Pericardium fibroblast (primary cell): ENCODE measurements around a stretch of chr3.

- RAMPAGE, long total RNA: no peak
Observed at GRCh38 chr3:9230480-9231165, 18.8 kb downstream of the SRGAP3 start.

- RAMPAGE, long total RNA: no peak
Observed at GRCh38 chr3:9726951-9727587, 4.5 kb upstream of the BRPF1 start.

- RAMPAGE, long total RNA: no peak
Observed at GRCh38 chr3:9766941-9767400, 2.8 kb downstream of the CAMK1 start.

- RAMPAGE, long total RNA: no peak
Observed at GRCh38 chr3:9783954-9784501, 8.2 kb downstream of the TADA3 start.

DNA sequence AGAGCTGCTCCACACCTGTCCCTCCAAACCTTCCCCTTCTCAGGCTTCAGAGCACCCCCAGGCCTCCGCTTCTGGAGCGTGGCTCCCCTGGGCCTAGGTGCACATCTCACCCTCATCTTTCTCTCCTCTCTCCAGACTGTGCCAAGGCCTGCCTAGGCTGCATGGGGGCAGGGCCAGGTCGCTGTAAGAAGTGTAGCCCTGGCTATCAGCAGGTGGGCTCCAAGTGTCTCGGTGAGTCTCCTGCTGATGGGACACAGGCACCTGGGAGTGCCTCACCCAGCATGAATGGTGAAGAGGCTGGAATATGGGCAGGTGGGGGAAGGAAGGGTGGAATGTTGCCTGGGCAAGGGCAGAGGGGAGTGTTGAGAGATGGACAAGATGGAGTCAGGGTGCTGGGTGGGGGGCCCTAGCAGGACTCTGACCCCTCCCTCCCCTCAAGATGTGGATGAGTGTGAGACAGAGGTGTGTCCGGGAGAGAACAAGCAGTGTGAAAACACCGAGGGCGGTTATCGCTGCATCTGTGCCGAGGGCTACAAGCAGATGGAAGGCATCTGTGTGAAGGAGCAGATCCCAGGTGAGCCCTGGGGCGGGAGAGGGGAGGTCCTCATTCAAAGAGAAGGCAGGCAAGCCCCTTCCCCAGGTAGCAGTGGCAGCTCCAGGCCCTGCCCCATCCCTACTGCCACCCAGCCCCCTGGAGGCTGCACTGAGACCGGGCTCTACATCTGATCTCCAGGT is 9.1 kb downstream of the PRRT3 start:
- RAMPAGE, long total RNA: no peak

- RAMPAGE, long total RNA: no peak
Observed at GRCh38 chr3:10006580-10006992, 19.7 kb upstream of the FANCD2 start.

GRCh38 chr3:10022482-10023096 is 3.6 kb upstream of the FANCD2 start:
- RAMPAGE, long total RNA: no peak

DNA sequence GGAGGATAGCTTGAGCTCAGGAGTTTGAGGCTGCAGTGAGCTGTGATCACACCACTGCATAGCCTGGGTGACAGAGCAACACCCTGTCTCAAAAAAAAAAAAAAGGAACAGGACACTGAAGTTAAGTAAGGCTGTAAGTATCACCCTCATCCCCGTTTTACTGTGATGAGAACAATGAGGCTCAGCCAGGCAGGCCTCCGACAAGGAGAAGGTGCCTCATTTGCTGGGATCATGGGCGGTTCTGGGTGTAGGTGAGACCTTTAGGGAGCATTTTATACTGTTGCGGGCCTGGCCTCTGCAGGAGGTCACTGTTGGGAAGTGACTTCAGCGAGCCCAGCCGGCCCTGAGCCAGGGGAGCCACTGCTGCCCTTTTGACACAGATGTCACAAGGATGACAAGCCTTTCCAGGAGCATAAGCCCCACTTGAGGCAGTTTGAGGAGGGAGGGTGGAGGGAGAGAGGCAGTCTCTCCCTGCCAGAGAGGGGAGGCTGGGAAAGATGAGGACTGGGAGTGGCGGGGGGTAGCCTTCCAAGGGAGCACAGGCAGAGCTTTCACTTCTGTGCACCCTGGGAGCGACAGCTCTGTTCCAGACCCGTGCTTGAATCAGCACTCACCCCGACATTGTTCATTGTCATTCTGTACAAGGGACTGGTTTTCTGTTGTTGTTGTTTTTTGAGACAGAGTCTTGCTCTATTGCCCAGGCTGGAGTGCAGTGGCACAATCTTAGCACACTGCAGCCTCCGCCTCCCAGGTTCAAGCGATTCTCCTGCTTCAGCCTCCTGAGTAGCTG is 30.9 kb downstream of the IRAK2 start:
- RAMPAGE, long total RNA: no peak

GRCh38 chr3:10212349-10212796 is 35.9 kb upstream of the TATDN2 start:
- RAMPAGE, long total RNA: no peak

DNA sequence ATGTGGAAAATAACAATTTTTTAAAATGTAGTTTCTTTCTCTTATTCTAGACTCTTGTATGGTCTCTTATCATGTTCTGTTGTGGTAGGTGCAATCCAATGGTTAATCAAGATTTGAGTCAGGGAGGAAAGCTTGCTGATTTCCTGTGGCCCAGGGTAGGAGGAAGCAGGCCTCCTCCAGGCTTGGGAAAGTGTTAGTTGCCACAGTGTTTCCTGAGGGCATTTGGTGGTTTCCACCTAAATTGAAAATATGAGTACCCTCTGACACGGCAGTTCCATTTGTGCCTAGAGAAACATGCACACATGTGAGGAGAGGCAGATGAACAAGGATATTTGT is 19.7 kb upstream of the TATDN2 start:
- RAMPAGE, long total RNA: no peak

DNA sequence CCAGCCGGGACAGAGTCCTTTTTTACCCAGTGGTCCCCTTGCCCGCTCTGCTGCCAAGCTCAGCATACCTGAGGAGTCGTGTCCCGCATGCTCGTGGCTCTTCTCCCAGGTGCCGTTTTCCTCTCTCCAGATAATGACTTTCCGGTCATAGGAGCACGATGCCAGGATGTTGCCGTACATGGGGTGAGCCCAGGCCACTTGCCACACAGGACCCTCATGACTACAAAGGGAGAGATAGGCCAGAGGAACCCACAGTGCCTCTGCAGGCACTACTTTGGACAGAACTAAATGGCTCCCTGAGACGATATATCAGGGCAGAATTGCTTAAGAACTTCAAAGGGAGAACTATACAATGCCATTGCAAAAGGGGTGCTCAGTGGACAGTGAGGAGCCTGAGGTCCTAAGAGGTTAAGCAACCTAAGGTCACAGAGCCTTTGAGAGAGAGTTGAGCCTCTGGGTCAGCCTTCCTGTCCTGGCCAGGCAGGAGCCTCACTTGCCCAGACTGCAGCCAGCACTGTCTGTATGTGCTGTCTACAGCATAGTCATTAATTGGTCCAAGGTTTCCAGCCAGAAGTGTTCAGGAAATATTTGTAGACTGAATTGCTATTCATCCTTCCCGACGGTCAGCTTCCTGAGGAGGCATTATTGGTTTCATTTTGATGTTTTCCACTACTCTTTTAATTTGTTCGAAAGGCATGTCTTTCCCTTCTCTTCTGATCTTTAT is 8.2 kb downstream of the SEC13 start:
- RAMPAGE, long total RNA: no peak

DNA sequence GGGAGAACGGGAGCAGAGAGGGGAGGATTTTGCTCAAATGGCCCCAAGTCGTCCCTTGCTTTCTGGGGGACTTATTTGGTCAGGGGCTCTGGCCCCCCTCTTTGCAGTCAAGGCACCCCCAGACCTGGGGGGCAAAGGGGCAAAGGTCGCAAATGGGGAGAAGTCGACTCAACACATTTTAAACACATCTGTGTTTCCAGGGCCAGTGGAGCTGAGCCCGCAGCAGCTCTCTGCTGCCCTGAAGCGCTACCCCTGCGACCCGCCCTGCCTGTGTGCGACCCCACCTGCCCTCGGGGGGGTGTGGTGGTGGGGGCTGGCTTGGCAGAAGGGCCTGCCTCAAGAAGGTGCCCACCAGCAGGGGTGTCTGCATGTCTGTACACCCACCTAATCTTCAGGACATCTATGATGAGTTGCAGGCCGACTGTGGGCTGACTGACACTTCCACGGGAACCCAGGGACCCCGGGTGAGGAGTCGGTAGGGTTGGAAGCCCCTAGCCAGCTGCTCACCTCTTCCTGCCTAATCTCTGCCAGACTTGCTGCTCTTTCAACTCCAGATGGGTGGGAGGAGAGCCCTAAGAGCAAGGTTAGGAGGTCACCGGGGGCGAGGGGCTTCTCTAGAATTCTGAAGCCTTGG is 721 bp upstream of the ATP2B2 start:
- RAMPAGE, long total RNA: no peak

GRCh38 chr3:10764077-10764912 is 51.7 kb upstream of the SLC6A11 start:
- RAMPAGE, long total RNA: no peak

DNA sequence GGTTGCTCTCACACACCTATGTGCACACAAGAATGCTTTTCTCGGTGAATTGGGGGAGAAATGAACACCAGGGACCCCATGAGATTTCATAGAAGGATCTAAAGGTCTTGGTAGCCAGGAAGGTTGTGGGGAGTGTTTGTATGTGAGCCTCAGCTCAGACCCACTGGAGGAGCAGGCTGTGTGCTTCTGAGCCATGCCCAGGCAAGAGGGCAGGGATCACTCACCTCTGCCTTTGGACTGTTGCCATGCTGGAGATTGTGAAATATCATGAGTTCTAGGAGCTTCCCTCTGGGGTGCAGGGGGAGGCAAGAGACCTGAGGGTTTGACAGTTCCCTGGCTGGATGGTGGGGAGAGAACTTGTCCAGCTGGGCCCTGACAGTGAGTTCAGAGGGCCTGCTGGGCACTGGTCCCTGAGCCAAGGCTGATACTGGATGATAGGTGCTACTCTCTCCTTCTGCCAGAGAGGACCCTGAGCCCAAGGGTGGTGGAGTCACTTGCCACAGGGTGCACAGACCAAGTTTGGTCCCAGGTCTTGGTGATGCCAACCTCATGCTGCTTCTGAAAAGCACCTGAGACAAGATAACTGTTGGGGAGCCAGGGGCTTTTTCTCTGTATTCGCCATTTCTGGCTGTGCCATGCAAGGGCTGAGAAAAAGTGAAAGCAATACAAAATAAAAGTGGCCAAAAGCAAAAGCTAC is 6.1 kb downstream of the SLC6A1 start:
- RAMPAGE, long total RNA: no peak

DNA sequence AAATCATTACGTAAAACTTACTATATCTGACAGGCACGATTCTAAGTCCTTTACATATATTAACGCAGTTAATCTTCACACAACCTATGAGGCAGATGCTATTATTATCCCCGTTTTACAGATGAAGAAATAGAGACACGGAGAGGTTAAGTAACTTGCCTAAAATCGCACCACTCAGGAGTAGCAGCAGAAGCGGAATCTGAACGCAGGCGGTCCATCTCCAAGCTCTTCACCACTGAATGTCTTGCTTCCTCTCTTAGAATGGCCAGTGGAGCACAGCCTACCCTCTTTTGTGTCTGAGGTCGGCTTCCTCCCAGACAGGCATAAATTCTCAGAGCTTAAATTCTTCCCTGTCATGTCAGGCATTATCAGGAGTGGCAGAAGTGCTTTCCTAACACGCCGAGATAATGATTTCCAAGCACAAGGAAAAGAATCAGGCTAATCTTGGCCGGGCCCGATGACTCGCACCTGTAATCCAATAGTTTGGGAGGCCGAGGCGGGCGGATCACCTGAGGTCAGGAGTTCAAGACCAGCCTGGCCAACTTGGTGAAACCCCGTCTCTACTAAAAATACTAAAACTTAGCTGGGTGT is 30.0 kb downstream of the HRH1 start:
- RAMPAGE, long total RNA: no peak

- RAMPAGE, long total RNA: no peak
Observed at GRCh38 chr3:11289022-11289600, 16.9 kb downstream of the ATG7 start.

GRCh38 chr3:11466108-11466713 is 177.5 kb downstream of the VGLL4 start:
- RAMPAGE, long total RNA: no peak

DNA sequence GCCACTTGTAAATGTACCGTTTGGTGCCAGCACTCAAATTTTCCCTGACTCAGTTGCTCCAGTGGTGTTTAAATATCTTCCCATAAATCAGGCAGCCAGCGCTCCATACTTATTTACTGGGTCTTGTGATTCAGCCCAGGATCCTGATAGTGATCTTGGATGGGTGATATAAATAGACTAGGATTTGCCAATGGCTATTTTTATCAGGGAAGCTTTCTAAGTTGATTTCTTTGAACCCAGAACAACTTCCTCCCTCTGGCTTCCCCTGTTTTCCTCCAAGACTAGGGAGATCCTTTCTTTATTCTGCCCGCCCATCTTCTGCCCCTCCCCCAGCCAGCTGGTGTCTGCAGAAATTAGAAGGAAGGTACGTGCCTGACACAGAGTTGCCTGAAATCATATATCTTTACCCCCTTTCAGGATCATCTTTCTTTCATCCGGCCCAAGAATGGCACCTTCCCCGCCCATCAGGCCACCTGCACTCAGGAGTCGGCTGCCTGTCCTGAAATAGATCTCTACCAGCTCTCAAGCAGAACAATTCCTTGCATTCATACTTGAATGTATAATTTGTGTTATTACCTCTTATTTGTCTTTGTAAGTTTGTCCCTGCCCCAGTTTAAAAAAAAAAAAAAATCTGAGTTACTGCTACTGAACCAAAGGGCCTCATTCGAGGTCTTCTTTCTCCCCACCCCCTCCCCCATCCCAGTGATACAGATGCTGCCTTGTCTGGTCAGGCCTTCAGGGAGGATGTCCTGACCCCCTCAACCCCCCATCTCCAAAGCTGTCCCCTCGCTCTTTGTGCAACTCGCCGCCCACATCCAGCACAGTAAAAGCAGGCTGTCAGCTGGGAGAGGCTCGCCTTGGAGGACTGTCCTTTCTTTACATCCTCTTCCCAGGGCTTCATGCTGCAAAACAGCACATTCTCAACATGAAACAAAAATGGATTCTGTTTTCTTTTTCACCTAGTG is 133.7 kb downstream of the VGLL4 start:
- RAMPAGE, long total RNA: no peak

- RAMPAGE, long total RNA: no peak
Observed at GRCh38 chr3:11544947-11545622, 98.6 kb downstream of the VGLL4 start.

DNA sequence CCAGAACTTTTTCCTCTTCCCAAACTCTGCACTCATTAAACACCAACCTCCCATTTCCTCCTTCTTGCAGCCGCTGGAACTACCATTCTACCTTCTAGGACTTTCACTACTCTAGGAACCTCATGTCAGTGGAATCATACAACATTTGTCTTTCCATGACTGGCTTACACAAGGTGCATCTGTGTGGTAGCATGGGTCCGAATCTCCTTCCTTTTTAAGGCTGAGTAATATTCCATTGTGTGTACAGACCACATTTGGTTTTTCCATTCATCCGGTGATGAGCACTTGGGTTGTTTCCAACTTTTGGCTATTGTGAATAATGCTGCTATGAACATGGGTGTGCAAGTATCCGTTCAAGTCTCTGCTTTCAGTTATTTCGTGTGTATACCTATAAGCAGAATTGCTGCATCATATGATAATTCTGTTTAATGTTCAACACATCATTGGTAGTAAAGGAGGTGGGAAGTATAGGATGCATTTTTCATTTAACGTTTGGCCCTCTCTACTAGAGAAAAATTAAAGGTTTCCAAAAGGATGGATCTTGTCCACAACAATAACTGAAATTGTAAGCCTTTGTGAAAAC is 63.5 kb downstream of the VGLL4 start:
- RAMPAGE, long total RNA: no peak